Diencephalon (tissue), 2 donors: ENCODE measurements around a stretch of chr4.

- RAMPAGE, long total RNA: no peak
Observed at GRCh38 chr4:118265343-118266283, 87.2 kb downstream of the PRSS12 start.

DNA sequence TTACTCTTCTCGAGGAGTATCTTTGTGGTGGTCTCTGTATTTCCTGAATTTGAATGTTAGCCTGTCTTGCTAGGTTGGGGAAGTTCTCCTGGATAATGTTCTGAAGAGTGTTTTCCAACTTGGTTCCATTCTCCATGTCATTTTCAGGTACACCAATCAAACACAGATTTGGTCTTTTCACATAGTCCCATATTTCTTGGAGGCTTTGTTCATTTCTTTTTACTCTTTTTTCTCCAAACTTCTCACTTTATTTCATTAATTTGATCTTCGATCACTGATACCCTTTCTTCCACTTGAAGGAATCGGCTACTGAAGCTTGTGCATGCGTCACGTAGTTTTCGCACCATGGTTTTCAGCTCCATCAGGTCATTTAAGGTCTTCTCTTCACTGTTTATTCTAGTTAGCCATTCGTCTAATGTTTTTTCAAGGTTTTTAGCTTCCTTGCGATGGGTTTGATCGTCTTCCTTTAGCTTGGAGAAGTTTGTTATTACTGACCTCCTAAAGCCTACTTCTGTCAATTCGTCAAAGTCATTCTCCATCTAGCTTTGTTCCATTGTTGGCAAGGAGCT is 54.3 kb downstream of the SEC24D start:
- RAMPAGE, long total RNA: no peak

DNA sequence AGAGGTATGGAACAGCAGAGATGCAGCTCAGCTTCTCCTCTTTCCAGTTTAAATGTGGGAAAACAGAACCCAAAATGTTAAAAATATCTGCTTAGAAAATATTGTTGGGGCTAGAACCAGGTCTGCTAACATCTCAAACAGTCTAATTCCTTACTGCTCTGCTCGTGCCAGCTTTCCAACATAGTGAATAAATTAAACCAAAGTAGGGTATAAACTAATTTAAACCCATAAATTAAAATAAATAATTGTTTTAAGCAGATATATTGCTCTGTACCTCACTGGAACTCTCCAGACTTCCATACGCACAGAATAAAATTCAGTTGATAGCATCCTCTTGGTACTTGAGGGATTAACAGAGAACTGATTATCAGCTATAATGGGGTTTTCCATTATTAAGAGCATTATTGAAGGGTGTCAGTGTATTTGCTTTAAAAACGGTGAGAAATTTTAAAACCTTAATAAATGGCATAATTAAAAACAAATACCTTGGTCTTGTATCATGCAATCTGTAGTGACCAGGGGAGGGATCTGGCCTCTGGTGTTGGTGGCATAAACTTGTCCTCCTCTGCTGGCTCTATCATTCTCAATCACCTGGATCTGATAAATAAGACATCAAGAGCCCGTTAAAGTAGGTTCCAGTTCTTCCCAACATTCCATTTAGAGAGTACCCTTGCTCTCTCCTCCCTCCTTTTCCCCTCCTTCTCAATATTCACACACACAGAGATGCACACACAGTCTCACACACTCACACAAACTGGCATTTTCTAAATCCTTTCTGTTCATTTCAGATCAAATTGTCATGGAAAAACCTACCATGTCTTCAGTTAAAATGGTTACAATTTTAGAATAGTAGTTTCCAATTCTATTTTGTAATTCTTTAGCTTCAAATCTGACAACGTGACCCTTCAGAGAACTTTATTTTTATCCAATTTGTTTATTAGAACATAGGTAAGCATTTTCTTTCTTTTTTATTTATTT is 30.3 kb downstream of the SEC24D start:
- RAMPAGE, long total RNA: no peak

- RAMPAGE, long total RNA: no peak
Observed at GRCh38 chr4:118814751-118815908, 20.8 kb downstream of the SEC24D start.

DNA sequence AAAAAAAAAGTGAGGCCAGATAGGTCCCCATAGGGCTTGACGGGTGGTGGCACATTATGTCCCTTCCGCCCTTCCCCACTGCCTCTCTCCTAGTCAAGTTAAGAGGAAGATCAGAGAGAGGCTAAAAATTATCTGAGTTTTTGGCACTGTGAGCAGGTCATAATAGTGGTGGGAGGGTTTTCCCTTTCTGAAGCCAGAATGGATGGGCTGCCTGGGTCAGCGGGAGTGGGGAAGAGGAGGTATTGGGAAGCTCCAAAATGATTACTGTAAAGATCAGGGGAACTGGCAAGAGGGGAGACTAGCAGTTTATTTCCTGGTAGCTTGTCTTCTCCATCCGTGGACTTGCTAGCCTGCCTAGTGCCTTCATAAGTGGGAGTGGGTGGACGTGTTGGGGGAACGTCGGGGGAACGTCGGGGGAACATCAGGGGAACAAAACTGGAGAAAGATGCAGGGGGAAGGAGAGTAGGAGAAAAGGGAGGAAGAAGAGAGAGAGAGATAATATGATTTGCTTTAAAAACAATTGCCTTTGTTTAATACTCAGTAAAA is 5.6 kb downstream of the SYNPO2 start:
- RAMPAGE, long total RNA: no peak

DNA sequence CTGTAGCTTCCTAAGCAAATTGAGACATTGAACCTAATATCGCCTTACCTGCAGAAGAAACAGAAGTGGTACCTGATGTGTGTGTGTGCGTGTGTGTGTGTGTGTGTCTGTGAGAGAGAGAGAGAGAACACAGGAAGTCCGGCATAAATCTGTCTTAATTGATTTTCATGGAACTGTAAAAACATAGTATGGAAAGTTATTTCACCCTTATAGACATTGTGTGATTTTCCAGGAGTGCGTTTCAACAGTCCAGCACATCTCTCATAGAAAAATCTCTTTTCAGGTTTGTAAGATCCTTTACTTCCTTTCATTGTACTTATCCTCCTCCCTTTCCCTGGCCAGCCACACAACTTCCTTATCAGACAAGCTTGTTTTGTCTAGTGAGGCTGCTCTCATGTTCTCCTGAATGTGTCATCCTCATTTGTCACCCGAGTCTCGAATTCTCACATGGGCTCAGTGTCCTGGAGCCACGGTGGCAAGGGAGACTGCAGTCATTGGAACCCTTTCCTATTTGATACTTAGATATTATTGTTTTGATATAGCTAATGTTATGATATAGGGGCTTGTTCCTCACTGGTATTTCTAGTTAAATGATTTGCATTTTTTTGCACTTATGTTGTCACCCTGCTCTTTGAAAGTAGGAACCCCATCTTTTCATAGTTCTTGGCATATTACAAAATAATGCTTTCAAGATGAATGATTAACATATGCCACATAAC is 16.9 kb downstream of the SYNPO2 start:
- RAMPAGE, long total RNA: no peak

- RAMPAGE, long total RNA: no peak
Observed at GRCh38 chr4:118920263-118920827, 31.7 kb downstream of the SYNPO2 start.

GRCh38 chr4:119010686-119011073 is 122.0 kb downstream of the SYNPO2 start:
- RAMPAGE, long total RNA: no peak

- RAMPAGE, long total RNA: no peak
Observed at GRCh38 chr4:119103072-119103931, 32.3 kb upstream of the MYOZ2 start.

DNA sequence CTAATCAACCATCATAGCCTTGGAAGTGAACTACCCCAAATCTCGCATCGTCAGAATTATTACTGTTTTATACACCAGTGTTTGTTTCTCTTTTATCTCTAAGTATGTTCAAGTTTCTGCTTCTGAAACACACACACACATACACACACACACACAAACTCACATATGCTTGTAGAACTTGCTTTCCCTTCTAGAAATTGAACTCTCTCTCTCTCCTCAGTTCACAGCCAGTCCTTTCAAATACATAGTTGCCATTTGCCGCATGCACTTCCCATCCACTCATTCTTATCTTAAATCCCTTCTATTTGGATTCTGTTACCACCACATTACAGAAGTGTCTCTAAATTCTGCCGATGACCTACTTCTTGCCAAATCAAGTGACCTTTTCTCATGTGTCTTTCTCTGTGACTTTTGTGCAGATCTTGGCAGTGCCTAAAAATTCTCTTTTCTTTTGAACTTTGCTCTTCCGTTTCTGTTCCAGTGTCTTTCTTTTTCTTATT is 7.5 kb upstream of the MYOZ2 start:
- RAMPAGE, long total RNA: no peak

DNA sequence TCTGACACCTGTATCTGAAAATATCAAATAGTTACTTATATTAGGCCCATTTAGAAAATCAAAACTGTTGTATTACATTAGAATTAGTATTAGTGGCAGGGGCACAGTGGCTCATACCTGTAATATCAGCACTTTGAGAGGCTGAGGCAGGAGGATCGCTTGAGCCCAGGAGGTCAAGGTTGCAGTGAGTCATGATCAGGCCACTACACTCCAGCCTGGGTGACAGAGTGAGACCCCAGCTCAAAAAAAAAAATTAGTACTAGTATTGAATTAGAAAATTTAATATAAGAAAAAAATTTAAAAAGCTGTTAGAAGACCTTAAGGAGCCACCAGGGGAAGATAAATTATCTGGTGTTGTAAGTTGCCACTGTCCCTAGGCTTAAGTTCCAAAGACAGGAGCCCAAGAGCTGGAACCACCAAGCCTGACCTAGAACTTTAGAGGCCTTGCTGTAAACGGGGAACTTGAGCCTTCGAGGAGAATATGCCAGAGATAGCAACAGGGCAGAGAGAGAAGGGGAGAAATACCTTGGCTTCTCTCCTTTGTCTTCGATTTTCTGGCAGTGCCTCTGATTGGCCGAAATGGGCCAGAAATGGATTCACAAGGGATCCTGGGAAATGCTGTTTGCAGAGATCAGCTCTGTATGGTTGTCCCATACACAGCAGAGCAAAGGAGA is 8.8 kb downstream of the USP53 start:
- RAMPAGE, long total RNA: no peak

- RAMPAGE, long total RNA: no peak
Observed at GRCh38 chr4:119478913-119479233, 149.7 kb downstream of the PDE5A start.

DNA sequence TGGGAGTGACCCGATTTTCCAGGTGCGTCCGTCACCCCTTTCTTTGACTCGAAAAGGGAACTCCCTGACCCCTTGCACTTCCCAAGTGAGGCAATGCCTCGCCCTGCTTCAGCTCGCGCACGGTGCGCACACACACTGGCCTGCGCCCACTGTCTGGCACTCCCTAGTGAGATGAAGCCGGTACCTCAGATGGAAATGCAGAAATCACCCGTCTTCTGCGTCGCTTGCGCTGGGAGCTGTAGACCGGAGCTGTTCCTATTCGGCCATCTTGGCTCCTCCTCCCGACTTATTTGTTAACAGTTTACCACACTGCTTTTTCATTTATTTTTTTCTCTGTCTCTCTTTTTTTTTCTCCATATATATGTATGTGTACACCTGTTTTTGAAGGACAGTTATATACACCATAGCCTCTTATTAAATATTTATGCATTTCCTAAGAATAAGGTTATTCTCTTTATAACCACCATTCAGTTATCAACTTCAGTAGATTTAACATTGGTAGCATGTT is 112.1 kb downstream of the MAD2L1 start:
- RAMPAGE, long total RNA: no peak

- RAMPAGE, long total RNA: no peak
Observed at GRCh38 chr4:120049576-120050270, 16.9 kb downstream of the MAD2L1 start.

DNA sequence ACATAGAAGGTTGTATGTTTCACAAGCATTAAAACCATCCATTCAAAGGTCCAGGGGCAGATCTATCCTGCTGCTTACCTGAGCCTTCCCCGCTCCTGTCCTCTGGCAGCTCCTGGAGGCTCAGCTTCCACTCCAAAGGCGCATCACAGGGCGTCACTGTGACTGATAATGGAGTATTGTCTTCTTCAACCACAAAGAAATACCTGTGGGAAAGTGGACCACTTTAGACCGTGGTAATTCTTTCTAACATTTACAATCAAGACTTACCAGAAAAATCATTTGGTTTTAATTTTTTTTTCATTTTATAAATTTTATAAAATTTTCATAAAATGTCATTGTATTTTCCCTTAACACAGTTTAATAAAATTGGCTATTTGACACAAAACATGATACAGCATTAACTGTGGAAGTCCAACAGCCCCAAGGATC is 32.5 kb downstream of the NDNF start:
- RAMPAGE, long total RNA: no peak

DNA sequence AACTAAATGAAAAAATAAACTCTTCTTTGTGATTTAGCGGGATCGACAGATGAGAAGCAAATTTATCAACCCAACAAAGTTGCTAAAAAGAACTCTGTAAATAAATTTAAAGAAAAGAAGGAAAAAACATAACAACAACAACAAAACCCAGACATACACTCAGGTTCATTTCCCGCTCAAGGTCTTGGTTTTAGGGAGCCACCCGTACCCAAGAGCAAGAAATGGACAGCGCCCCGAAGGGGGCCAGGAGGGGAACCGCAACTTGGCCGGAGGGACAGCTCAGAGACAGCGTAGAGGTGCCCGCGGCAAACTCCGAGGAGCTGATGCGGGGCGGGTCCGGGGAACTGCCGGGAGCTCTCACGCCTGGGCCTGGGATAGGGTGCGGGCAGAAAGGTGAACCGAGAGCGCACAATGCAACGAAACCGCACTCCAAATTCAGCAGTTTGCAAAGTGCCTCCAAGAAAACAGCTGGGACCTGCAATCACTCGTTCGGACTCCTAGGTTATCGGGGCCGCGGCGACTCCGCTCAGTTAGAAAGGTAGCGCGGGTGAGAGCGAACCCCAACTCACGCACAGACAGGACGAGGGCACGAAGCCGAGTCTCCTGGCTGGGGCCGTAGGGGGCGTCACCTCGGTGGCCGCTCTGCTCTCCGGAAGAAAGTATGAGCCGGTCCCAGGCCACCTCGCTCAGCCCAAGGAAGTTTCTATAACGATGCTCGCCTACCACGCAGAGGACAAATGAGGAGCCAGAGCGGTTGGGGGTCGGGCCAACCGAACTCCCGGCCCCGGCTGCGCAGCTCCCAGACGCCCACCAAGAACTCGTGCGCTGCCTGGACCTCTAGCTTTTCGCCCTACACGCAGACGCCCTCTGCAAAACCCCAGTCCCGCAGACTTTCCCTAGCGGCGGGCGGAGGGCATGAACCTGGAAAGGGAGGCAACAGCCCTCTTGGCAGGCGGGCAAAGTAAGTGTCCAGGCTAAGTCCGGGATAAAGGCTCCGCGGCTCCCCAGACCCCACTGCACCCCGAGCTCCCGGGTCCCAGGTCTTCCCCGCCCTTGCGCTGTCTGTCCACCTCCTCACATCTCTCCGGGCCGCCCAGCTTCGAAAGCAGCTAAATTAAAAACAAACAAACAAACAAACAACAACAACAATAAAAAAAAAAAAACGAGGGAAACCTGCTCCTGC is 1.3 kb downstream of the NDNF start:
- RAMPAGE, long total RNA: no peak

GRCh38 chr4:121139514-121139888 is 24.6 kb downstream of the TNIP3 start:
- RAMPAGE, long total RNA: no peak

DNA sequence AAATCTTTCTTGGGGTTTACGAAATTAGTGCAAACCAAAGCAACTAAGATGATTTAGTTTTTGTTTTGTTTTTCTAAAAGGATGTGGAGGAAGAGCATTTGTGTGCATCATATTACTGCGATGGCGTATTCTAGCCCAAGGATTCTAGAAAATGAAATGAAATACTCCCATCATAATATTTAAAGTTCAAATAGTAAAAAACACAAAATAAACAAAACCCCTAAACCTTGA is 30.3 kb upstream of the TNIP3 start:
- RAMPAGE, long total RNA: no peak

GRCh38 chr4:122187772-122188335 is 35.7 kb downstream of the BLTP1 start:
- RAMPAGE, long total RNA: no peak

DNA sequence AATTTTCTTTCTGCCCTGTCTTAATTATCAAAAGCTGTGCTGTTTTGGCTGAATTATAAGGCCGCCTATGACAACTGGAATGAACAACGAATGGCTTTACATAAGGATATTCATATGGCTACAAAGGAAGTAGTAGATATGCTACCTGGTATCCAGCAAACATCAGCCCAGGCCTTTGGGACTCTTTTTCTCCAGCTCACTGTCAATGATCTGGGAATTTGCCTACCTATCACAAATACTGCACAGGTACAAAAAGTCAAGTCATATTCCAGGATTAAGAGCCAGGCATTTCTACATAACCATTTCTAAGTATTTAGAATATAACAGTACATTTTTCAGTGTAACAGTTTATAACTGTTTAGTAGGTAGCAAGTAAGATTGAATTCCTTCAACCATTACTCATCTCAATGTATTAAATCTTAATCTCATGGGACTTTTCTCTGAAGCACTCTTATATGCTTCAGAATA is 70.9 kb upstream of the ADAD1 start:
- RAMPAGE, long total RNA: no peak